NALM6 (cell line): ENCODE data around the gene LPIN2.

DNA sequence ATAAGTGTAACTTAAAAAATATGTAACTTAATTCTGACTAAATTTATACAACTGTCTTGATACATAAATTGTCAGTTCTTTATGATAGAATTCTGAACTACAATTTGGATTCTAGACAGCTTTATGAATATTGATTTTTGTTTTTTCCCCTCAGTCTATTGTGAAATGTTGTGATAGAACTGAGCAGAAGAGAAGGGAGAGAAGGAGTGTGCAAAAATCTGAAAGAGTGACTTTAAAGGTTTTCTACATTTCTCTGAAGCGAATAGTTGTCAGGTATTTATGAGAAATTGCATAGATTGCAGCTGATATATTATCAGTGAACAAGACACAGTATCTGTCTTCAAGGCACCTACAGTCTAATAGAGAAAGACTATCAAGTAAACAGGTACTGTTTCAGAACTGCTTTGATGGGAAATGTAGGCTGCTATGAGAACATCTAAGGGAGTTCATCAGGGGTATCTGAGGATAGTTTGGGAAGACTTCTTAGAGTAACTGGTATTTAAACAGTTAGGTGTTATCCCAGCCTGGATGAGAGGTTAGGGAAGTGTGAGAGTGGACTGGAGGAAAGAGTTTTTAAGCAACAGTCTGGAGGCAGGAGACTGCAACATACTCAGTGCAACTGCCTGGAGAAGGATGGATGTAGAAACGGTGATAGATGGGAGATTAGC is 24.0 kb downstream of the USP14 start:
- PRO-cap, result no peak

- PRO-cap, result no peak
These were observed 94.0 kb upstream of the THOC1 start for GRCh38 chr18:361980-362208.

- PRO-cap, result no peak
These were observed 103.4 kb upstream of the THOC1 start for GRCh38 chr18:371292-371685.

- PRO-cap, result no peak
These were observed 1.2 kb downstream of the COLEC12 start for GRCh38 chr18:498995-500031.

DNA sequence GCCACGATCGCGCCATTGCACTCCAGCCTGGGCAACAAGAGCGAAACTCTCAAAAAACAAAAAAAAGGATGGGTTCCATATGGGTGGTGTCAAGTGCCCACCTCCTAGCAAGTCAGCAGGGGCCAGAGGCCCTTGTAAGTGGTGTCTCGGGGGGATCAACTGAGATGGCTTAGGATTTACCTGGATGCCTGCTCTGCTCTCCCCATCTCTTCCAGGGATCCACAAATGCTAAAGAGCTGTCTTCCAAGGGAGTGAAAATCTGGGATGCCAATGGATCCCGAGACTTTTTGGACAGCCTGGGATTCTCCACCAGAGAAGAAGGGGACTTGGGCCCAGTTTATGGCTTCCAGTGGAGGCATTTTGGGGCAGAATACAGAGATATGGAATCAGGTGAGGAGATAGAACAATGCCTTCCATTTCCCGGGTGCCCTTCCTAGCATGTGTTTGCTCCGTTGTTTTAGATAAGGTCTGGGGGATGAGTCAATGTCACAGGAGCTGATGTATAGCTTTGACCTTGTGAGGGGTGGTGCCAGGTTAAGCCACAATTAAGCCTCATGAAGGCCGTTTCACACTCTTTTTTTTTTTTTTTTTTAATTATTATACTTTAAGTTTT is 4.6 kb downstream of the TYMS start:
- PRO-cap, result no peak

DNA sequence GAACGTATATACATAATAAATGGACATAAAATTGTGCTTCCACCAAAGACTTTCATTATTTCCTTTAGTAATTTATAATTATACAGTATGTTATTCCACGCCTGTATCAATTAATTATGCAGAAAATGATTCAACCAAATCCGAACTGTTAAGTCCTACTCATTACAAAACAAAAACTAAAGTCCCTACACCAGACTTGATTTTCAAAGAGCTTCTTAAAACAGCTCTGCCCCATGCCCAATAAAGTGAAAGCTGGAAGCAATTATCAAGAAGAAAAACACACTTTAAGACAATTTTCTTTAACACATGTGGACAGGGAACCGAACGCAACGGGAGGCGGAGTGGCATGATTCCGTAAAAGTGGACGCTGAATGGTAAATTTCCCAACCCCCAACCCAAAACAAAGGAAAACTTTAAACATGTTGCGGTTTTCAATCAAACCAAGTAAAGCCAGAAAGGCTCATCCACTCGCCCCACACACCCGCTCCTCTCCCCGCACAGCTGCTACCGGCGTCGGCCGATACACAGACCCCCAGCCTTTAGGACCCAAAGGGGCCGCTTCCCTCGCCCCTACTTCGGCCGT is 771 bp downstream of the YES1 start:
- PRO-cap, result unidirectional peak, plus-strand start at position 302 of the sequence

DNA sequence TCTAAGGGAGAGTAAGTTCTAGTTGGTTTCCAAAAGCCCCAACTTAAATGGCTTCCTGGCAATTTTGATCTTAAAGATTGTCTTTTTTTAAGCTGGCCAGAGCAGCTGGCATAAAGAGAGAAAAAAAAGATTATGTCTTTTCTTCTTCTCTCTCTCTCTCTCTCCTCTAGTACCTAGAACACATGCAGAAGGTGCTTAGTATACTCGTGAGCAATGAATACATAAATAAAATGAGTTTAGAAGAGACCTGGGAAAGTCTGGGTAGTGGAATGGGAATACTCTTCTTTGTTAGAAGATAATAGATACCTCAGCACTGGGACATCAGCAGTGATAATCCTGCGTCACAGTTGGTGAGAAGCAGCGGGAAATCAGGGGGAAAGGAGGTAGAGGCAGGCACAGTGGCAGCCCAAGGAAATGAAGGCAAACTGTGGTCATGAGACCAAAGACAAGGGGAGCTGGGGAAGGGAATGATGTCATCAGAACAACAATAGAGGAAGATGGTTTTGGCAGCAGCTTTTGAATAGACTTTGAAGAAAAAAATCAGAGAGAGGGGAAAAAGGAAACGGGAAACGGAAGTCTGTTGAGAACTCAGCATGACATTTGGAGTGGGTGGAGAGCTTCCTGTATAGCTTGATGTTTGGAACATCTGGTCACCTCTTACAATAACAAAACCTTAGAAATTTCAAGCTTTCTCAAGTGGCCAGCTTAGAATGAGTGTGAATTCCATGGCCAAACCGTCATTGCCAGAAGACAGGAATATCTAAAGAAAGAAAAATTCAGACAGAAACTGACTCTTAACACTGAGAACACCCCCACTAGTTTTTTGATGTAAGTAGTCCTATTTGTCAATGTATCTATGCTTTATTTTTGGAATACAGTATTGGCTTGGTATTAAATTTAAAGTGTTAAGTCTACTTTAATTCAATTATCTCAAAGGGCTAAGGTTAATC is 18.3 kb upstream of the YES1 start:
- PRO-cap, result bidirectional peak, plus-strand start at position 583 of the sequence, minus-strand start at position 427 of the sequence

GRCh38 chr18:985104-985802 is 80.6 kb downstream of the ADCYAP1 start:
- PRO-cap, result no peak

- PRO-cap, result no peak
These were observed 220.3 kb downstream of the METTL4 start for GRCh38 chr18:2351038-2351424.

DNA sequence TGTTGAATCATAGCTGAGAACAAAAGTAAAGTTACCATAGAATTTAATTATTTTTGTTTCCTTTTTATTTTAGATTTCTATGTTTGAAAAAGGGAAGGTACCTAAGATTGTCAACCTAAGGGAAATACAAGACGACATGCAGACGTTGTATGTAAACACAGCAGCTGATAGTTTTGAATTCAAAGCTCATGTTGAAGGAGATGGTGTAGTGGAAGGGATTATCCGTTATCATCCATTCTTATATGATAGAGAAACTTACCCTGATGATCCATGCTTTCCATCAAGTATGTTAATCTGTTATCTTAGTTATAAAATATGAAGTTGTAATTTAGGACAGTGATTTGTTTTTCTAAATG is 42.2 kb downstream of the SMCHD1 start:
- PRO-cap, result no peak

DNA sequence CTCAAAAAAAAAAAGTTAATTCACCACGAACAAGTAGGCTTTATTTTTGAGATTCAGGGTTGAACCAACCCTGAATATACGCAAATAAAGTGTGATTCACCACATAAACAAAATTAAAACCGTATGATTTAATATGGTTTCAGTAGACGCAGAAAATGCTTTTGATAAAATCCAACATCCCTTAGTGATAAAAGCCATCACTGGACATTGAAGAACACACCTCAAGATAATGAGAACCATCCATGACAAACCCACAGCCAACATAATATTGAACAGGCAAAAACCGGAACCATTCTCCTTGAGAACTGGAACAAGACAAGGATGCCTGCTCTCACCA is 79.5 kb downstream of the SMCHD1 start:
- PRO-cap, result no peak

- PRO-cap, result no peak
These were observed 65.3 kb upstream of the EMILIN2 start for GRCh38 chr18:2781346-2782153.

DNA sequence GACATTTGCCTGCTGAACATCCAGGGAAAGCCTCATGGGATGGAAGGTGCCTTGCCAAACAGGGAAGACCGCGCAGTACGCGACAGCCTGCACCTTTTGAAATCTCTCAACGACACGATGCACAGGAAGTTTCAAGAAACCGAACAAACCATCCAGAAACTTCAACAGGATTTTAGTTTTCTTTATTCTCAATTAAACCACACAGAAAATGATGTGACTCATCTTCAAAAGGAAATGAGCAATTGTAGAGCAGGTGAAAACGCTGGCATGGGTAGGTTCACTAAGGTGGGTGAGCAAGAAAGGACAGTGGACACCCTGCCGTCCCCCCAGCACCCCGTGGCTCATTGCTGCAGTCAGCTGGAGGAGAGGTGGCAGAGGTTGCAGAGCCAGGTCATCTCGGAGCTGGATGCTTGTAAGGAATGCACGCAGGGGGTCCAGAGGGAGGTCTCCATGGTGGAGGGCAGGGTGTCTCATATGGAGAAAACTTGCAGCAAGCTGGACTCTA is 45.0 kb downstream of the EMILIN2 start:
- PRO-cap, result no peak

DNA sequence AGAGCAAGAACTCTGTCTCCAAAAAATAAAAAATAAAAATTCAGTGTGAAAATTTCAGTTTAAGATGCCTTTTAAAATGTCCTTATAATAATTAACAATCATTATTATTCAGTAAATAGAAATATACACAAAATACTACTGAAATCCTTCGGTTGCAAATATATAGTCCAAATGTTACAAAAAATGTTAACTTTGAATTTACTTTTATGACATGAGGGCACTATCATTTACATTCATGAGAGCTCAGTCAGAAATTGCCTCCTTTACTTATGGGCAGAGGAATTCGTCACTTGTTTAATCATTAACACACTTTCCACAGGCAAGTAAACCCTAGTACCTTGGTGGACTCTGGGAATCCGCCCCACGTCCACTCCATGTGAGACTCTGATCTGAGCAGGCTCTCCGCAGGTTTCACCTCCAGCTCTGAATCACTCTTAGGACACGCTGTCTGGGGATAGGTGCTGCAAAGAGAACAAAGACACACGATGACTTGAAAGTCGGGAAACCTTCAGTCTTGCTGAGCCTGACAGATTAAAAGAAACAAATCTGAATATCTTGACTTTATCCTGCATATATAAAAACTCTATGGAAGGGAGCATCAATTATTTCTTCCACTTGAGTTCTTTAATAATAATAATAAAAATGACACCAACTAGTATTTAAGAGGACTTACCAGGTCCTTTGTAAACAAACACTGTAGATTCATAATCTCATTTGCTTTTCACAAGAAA is 73.6 kb downstream of the LPIN2 start:
- PRO-cap, result no peak

DNA sequence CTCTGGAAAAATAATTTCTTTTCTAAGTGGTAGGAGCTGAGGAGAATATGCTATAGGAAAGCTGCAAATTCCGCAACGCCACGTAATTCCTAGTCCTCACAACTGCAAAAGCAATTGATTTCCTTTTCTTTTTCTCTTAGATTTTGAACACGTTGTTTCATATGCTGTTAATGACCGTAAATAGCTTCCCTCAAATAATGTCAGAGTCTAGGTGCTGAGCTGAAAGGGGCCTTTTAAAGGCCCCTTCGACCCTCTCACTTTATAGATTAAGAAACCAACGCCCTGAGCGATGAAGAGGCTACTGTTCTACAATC is 65.3 kb downstream of the LPIN2 start:
- PRO-cap, result no peak

DNA sequence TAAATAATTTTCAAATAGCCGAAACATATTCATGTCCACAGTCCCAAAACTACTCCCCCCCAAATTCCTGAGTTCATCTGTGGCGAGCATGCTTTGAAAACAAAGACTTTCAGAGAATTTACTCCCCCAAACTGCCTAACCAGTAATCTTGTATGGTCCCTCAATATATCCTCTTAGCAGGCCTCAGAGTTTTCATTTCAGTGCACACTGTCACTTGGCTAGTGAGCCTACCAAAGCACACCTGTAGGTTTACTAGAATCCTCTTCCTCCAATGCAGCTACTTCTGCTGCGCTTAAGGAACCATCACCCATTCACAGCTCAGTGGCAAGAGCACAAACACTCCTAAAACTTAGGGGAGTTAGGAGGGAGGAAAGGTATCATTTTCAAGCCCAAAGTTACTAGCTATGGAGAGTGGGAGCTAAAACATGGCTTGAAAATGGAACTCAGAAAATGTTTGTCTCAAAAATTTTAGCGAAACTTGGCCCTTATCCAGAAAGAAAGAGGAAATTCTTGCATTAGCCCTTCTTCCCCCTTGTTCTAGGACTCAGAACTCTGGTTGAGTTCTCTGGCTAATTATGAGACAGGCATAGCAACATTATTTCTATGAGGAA is 33.2 kb downstream of the LPIN2 start:
- PRO-cap, result no peak

GRCh38 chr18:3012972-3013786 is at the start of gene LPIN2:
LPIN2 (minus strand) TSS chr18:3013144.
- PRO-cap, result unidirectional peak, minus-strand start at chr18:3013257

DNA sequence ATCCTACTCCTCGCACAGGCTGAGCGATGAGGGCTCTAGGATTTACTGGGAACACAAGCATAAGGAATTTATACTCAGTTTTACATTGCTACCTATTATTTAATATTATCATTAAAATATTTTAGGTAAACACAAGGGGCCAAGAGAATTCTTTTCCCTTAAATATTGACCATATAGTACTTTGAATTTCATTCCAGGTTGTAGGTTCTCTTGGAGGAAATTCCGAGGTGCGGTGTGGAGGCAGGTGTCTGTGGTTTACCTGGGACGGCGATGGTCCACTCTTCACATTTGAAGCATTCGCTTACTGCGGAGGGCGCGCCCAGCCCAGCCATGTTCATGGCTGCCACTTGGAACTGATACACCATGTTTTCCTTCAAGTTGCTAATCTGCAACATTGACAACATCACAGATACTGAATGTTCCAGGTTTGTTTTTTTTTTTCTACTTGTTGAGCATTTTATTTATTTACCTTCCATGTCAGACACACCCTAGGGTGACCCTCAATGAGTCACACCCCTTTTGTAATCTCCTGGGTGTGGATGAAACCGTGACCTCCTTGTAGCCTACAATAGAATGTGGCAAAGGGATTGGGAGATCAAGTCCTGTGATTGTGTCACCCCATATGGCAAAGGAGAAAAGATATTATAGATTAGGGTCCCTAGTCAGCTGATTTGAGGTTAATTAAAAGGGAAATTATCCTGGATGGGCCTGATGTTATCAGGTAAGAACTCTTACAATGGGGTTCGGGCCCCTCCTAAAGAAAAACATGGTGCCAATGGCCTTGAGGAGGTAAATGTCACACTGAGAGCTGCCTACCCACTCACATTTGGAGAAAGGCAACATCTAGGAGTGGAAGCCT is 99.9 kb downstream of the MYOM1 start:
- PRO-cap, result no peak

DNA sequence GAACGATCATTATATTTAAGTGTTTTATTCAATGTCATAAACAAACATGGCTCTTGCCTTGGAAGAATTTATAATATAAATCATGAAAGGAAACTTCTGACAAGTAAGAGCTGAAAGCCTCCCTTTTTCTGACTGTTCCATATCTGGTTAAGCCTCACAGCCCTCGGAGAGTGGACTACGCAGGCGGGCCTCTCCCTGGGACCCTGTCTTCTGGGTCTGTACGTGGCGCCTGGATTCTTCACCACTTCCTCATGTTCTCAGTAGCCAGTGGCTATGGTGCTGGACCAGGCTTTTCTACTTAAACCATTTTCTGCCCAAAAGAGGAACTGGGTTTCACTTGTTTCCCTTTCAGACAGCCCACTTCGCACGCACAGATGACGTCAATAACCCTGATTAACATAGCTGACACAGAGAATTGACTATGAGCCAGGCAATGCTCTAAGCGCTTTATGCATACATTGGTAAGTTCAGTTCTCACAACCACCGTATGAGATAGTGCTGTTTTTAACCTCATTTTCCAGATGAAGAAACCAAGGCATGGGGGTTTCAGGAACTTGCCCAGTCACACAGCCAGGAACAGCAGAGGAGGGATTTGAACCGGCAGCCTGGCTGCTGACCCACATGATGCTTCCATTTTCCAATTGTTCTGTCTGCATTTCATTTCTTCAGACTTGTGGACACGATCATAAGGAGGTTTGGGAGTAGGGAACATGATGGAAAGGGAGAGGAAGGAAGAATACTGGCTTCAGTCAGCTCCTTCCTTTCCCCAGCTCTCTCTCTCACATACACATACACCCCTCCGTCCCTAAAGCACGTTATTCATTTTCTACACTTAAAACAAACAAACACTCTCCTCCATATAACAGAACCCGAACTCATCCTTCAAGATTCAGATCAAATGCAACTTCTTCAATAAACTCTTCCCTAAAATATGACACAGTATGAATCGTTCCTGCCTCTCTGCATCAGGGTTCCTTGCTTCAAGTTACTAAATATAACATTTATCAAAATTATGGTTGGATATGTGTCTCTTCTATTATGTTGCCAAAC is 41.7 kb downstream of the MYOM1 start:
- PRO-cap, result no peak

DNA sequence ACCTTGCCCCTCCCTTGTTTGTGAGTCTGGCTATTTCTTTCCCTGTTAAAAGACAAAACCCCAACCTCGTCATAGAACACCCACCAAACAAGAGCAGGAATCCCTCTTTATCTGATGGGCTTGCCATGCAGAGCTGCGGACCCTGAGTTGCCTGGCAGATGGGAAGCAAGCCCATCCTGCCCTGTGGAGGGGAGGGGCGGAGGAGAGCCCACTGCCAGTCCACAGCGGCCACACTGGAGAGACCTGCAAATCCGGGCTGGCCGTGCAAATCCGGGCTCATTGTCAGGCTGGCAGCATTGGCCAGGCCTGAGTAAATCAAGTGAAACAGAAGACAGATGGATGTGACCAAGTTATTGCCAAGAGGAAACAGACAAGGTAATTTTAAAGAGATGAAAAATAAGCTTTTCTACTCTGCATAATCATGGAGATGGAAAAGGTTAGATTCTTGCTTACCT is 22.0 kb downstream of the MYL12B start:
- PRO-cap, result no peak